AG09309 (cell line): ENCODE measurements around the gene CYFIP1.

DNA sequence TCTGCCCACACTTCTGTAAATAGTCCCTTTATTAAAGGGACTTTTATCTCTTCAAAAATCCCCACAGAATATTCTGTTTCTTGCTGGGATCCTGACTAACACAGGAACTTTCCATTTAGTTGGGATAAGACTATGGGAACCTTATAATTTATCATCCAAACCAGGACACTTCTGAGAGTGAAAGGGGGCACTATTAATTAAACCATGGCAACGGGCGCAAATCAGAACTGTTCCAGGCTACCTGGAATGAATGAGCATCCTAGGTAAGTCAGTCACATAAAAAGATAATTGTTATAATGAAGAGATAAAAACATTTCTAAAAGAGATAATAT lies 315.4 kb downstream of the GOLGA6L6 start:
- RRBS = no CpG with 5 or more reads among the region's 2 CpGs

DNA sequence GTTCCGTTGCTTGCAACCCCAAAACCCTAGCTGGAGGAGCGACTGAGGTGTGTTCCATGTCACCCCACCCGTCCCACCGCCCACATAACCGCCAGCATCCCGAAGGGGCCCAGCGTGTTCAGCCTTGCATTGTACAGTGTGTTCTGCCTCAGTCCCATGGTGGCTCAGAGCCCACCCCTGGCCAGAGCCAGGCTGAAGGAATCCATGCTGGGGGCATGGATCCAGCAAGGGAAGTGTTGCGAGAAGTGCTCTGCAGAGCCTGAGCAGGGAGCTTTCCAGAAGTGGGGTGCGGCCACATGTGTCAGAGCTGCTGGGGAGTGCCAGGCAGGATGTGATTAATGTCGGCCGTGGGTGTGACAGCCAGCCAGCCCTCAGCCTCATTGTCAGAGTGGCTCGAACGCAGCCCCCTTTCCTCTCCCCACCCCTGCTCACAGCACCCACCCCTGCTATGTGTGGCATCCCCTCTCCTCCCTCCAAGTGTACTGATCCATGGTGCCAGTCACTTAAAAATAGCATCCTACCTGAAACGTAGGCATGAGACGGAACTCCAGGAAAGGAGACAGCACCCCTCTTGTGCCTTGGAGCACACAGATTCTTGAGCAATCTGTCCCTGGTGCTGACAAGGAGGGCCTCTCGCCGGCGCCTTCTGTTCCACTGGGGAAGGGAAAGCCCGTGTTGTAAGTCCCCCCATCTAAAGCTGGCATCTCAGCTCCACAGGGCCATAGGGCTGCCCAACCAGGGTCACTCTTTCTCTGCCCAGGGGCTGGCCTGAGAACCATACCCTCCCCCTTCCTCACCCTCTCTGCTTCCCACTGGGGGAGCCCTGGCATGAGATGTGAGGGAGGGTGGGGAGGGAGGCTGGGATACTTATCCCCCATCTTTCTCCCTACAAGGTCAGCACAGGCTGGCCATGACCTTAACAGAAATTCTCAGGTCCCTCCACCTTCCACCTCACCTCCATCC lies 145.0 kb downstream of the OR4N4 start:
- RRBS = no CpG with 5 or more reads among the region's 19 CpGs

DNA sequence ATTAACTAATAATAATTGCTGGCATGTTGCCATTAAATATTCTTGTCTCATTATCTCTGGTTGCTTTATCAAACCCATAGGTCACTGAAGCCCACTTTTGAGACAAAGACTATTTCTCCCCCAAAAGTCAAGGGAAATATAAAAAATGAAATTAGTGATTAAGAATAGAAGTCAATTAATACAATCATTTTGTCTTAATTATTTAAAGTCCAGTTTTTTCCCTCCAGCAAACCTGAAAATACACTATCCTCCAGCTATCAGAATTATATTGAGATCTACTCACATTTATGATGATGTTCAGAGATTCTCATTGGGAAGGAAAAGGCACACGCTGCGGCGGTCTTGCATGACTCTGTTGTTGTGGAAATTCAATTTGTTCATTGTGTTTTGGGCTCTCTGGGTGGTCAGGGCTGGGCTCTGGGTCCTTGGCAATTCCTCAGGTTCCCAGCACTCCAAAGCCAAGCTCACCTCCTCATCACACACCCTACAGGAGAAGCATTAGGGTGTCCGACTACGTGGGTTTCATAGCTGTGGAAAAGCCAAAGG lies 130.8 kb downstream of the GOLGA6L22 start:
- RRBS = no CpG with 5 or more reads among the region's 5 CpGs

- RRBS = no CpG with 5 or more reads among the region's 35 CpGs
Measured at GRCh38 chr15:22715132-22716009, 71.1 kb upstream of the NIPA1 start.

DNA sequence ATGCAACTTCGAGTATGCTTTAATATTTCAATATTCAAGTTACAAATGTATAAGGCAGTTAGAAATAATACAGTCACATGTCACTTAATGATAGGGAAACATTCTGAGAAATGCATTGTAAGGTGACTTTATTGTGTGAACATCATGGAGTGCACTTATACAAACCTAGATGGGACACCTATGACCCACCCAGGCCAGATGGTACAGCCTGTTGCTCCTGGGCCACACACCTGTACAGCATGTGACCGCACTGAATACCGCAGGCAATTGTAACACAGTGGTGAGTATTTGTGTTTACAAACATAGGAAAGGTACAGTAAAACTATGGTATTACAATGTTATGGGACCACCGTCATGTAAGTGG lies 13.5 kb upstream of the NIPA2 start:
- RRBS = no CpG with 5 or more reads among the region's 4 CpGs

GRCh38 chr15:22925632-22926298 lies 54.4 kb downstream of the CYFIP1 start:
- RRBS = no CpG with 5 or more reads among the region's 25 CpGs

DNA sequence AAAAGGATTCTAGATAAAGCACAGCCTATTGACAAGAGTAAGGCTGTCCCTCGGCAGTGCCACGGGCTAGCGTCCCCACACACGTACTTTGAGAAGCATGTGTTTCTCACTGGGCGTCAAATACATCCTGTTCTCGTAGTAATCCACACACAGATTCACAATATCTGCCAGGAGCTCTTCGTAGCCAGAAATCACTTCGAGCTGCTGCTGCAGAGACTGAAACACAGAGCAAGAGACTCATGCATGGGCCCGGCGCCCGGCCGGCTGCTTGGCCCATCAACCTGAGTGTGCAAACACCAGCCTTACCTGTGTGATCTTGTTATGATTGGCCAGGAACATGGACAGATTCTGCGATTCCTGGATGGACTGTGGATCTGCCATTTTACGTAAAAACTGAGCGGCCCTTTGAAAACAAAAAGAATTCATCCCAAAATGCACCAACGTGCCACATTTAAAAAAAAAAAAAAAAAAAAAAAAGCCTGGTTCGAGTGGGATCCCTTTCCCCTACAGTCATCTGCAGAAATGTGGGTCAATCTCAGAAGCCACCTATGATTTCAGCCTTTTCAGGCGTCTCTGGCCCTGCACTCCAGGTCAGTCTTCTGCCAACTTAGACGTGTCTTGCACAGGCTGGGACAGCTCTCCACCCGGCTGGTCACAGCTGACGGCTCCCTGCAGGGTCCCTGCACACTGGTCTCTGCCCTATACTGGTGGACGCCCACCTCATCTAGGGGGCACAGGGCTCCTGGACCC lies 40.9 kb downstream of the CYFIP1 start:
- RRBS = no CpG with 5 or more reads among the region's 22 CpGs

DNA sequence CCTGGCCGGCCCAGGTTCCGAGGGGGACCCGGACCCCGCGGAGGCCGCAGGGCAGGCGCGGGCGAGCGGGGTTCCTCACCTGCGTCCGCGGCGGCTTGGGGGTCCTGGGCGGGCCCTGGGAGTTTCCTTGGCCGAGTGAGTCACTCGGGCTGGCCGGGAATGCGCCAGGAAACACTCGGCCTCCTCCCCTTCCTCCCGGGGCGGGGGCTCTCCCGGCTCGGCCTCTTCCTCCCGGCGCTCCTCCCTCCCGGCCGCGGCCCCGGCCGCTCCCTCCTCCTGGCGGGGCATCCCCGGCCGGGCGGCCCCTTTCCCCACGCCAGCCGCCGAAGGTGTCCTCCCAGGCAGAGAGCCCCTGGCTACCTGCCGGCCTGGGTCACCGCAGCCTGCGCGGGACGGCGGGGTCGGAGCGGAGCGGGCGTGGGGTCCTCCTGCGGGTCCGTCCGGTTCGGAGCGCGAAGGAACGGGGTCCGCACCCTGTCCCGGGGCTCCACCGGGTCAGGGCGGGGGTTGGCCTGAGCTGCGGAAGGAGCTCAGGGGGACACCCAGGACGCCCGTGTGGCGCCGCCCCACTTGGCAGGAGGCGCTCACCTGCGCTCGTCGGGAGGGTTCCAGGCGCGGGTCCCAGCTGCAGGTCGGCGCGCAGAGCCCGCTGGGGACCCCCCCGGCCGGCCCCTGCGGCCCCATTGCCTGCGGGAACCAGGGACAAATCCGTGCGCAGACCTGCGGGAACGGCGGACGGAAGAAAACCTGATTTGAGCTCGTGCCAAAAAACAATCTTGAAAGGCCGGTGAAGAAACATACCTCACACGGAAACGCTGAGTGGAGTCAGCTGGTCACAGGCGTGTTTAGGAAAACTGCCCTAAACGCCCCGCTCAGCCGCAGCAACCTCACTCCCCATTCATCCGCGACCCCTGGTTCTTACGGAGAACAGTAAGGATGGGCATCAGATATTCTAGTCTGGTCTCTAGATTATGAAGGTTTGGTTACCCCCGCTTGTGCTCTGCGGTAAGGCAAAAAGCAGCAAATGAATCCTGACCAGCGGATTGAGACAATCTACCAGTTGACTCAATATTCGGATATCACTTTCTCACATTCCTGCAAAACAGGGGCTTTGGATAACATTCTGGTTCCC lies at the start of gene CYFIP1:
Gene CYFIP1 (minus strand): TSS at position 161 of the 1,132 bp plus-strand sequence.
- RRBS = no CpG with 5 or more reads among the region's 99 CpGs

DNA sequence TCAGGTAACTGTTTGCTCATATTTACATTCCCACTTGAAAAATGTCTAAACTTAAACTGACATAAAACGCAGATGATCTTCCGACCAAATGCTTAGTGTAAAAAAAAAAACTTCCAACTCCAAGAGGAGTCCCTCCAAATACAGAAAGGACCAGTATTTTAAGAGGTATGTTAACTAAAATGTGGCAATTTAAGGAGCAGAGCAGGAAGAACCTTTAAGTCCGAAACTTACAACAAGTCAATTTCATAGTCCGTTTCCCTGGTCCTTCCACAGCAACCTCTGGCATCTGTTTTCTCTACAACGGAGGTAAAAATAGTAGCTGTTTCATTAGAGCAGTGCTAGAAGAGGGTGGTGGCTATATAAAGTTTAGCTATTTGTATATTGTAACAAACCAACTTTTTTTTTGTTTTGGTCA lies 17.2 kb downstream of the GOLGA8S start:
- RRBS = no CpG with 5 or more reads among the region's 5 CpGs

GRCh38 chr15:23713822-23714317 lies 26.8 kb upstream of the NDN start:
- RRBS = no CpG with 5 or more reads among the region's 15 CpGs

- RRBS = no CpG with 5 or more reads among the region's 11 CpGs
Measured at GRCh38 chr15:24857630-24858369, 97.0 kb upstream of the SNRPN start.

DNA sequence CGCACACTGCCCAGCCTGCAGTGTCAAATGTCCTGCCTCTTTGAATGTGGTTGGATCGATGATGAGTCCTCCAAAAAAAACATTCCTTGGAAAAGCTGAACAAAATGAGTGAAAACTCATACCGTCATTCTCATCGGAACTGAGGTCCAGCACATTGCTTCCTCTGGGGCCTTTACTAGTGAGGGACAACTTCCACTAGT lies 110.1 kb downstream of the SNRPN start:
- RRBS = no CpG with 5 or more reads among the region's 4 CpGs

- RRBS = no CpG with 5 or more reads among the region's 4 CpGs
Measured at GRCh38 chr15:25099254-25099726, 144.5 kb downstream of the SNRPN start.

DNA sequence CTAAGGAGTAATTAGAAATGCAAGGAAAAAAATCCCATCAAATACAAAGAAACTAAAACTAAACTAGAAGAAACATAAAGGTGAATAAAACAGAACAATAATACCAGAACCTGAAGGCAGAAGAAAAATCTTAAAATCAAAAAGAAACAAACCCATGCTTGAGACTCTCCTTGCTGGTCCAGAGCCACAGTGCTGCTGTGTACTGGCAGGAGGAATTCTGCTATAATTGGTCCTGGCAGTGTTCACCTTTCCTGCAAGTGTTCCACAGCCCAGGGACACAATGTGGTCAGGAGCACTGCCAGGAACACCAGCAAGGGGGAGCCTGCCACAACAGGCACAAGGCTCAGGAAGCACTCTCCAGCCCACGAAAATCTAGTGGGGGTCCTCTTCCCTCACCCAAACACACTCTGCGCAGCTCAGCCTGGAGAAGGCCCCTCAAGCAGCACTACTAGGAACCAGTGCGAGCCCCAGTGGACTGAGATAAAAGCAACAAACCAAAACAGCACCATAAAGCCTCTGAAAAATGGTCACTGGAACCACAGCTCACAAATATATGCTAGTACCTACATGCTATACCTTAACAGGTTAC lies 92.9 kb downstream of the UBE3A start:
- RRBS = no CpG with 5 or more reads among the region's 3 CpGs

- RRBS = no CpG with 5 or more reads among the region's 4 CpGs
Measured at GRCh38 chr15:25404720-25405278, 34.0 kb downstream of the UBE3A start.

DNA sequence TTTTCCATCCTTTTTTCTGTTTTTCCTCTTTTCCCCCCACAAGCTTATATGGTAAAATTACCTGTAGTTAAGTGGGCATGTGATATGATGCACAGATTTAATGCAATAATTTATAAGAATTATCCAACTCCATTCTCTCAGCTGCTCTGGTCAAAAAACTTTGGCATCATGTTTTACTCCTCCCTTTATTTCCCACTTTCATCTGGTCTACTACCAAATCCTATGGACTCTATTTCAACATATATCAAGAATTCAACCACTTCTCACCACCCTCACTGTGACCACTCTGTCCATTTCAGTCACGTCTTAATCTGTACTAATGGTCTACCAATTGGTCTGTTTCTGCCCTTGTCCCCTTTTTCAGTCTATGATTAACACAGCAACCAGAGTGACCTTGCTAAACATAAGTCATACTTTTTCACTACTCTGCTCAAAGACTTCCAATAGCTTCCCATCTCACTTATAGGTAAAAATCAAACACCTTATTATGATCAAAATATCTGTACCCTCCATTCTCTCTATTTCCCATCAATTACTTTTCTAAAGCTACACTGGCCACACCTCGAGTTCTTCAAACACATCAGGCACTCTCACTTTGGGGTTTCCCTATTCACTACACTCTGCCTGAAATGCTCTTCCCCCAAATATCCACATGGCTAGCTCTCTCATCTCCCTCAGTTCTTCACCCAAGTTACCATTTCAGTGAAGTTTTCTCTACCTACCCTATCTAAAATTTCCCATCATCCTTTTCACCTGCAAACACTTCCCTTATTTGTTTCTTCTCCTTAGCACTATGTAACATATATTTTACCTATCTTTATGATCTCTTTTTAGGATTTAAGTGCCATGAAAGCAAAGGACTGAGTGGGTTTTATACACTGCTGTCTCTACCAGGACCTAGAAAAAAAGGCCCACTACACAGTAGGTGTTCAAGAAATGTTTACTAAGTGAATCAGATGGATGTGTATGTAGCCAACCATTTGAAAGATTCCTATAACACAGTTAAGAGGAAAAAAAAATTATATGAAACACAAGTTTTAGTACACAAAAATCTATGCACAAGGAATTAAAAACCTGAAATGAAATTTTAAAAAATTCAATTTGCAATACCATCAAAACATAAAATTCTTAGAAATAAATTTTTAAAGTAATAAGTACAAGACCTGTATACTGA lies 14.8 kb downstream of the UBE3A start:
- RRBS = no CpG with 5 or more reads among the region's 2 CpGs

DNA sequence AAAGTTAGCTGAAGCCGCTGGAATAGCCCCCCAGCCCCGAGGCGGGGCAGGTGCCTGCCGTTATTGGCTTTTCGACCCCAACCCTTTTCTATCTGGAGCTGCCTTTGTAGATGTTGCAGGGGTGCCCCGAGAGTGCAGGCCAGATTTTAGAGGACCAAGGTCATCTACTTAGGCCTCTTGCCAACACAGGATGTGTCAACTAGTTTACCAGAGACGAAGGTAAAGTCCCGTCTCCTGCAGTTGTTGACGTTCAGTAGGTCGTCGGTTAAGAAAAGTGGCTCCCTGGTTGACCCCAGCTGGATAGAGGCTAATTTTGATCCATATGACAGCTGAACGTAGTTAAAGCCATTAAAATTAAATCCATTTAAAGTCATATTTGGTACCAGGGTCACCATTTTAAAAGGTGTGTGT lies 624 bp upstream of the UBE3A start:
- RRBS = no CpG with 5 or more reads among the region's 12 CpGs

DNA sequence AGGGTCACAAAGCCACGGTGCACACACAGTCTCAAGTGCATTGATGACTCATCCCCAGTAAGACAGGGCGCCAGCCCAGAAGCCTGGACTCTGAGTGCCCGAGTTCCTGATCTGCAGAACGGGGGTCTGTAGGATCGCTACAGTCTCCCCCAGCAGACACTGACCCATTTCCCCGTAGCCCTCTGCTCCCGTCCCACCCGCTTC lies 75.0 kb downstream of the ATP10A start:
- RRBS = no CpG with 5 or more reads among the region's 8 CpGs

- RRBS = no CpG with 5 or more reads among the region's 13 CpGs
Measured at GRCh38 chr15:25804014-25804942, 58.8 kb downstream of the ATP10A start.